ENCODE measurements around the genes FBF1, GALR2, QRICH2 and RHBDF2.

GRCh38 chr17:75940554-75941451 is at the start of gene FBF1:
FBF1 (minus strand) TSS chr17:75941042.
- RRBS: 3% methylated on average over 15 of the region's 68 CpGs

GRCh38 chr17:75979713-75980127 is 680 bp downstream of the TEN1 start:
- RRBS: under 1% methylated on average over 5 of the region's 19 CpGs

- RRBS: 3% methylated on average over 27 of the region's 57 CpGs
Measured at GRCh38 chr17:76074434-76074933, at the start of gene GALR2. GALR2 (plus strand) TSS chr17:76074781.

- RRBS: no CpG with 5 or more reads among the region's 14 CpGs
Measured at GRCh38 chr17:76079357-76079959, 476 bp downstream of the ZACN start.

DNA sequence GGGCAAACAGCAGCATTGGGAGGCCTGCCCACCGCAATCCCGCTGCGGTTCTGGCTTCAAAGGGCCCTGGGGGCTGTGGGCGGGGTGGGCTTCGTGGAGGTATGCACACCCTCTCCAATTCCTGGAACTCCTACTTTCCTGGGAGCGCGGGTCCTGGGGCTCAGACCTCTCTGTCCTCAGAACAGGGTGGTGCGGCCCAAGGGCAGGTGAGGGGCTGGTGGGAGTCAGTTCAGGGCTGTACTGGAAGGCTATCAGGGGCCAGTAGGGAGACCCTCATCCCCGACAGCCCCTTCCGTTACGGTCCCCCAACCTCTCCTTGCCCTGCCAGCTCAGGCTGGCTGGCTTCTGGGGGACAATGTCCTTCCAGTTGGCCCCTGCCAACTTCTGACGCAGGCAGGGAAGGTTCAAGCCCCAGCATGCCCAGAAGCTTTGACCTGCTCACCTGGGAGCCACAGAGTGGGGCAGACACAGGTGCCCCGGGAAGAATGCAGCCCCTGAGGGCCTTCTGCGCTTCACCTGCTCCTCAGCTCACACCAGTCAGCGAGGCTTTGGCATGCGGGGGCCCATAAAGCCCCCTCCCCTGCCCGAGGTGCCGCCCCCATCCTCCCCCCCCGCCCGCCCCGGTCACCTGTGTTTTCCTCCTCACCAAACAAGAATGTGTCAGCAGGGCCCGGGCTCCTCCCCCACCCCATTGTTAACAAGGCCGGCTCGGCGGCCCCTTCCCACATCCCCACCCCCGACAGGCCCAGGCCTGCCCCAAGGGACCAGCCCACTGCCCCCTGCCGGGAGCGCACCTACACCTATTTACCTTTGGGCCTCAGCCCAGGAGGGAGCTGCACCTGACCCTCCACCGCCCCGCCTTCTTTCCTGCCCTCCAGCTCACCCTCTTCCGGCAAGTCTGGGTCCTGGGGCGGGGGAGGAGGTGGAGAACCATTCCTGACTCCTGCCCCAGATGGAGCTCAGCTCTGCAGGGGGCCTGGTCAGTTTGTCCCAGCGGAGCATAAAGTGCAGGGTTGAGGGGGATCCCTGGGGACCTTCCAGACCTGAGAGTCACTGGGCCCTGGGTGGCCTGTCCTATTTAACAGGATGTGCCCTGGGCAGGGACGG is 8.7 kb downstream of the FOXJ1 start:
- RRBS: no CpG with 5 or more reads among the region's 34 CpGs

DNA sequence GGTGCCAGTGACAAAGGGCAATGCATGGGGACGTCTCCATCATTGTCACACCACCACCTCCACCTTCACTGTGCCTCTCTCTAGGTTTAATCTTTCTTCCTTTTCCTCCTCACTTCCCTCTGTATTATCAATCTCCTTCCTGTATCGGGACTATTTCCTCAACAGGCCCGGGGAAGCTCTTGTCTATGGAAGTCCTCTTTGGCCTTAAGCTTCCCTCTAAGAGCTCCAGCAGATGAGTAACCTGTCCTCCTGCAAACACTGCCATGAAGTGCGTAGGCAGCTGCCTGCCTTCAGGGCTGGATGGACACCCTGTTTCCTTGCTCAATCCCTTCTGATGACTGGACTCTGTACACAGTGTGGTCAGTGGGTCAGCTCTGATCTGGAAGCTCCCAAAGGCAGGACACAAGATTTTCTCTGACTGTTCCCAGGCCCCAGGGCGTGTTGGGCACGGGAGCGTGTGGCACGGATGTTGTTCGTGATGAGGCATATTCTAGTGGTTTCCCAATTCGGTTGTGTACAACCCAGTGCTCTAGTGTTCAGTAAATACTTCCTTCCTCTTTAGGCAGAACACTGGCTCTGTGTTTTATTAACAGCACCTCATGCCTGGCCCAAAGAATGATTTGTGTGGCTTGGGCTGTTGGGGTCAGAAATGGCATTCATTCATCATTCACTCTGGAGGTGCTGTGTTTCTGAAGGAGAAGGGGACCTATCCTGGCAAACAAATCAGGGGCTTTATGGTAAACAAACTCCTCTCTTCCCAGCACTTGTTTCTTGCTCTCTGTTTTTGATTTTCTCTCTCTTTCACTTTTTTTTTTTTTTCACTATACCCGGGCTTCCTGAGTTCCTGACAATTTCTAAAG is 11.8 kb upstream of the RNF157 start:
- RRBS: no CpG with 5 or more reads among the region's 11 CpGs

- RRBS: no CpG with 5 or more reads among the region's 11 CpGs
Measured at GRCh38 chr17:76271113-76271603, 6.0 kb downstream of the UBALD2 start.

DNA sequence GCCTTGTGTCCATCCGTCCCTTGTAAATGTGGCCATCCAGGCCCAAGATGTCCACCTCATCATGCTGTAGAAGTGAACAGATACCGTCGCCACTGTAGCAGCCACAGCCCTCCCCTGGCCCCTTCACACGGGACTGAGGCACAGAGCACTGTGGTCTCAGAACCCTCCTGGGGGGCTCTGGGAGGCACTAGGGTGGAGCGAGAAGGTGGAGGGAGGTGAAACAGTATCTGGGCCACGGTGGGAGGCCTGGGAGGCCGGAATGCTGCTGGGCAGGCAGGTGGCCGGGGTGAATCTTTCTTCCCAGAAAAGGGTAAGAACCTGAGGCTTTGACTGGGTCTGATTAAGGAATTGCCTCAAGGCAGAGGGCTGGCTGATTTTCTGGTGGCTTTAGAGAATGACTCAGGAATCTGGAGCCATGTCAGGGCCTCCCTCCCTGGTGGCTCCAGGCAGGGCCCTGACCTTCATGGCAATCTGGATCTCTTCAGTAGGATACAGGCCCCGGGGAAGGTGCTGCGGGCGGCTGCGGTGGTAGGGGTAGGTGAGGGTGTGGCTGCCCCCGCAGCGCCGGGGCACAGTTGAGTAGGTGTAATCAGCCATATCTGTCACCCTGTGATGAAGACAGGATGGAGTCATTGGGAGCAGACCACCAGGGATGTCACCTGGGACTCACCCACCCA is 11.7 kb downstream of the UBALD2 start:
- RRBS: 70% methylated on average over 7 of the region's 15 CpGs

DNA sequence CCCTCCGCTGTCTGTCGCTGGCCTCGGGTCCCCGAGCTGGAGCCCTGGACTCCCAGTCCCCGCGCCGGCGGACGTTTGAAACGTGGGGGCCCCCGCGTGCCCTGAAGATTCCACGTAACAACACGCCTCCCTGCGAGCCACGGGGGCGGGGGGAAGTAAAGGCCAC is at the start of gene QRICH2:
Gene QRICH2 (minus strand): TSS at position 77 of the 166 bp plus-strand sequence.
- RRBS: 99% methylated on average over 5 of the region's 17 CpGs

DNA sequence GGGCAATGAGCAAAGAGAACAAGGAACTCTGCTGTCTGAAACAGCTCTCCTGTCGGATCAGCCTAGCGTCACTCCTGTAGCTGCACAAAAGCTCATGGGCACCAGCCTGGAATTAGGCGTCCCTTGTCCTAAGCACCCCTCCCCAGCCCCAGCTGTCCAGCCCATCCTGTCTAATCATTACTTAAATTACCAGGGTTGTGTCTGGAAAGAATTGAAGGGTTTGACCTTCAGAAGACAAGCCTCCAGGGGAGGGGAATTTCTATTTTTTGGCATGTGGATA is 8.9 kb upstream of the SPHK1 start:
- RRBS: no CpG with 5 or more reads among the region's 3 CpGs

DNA sequence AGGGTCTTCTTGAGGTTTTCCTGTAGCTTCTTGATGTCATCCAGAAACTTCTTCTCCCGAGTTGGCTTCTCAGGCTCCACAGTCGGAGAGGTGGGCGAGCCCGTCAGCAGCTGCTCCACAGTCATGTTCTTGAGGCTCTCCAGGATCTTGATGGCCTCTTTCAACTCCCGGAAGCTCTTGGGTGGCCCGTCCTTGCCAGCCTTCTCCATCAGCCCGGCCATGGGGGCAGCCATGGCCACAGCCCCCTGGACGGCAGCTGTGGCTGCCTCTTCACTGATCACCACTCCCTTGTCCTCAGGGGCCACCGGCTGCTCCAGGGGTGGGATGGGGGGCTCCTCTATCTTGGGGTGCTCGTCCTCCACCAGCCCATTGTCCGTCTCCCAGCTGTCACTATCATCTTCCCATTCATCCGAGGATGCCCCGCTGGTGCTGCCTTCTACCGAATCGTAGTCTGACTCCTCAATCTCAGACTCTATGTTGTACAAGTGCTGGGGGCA is 12.0 kb downstream of the SPHK1 start:
- RRBS: 71% methylated on average over 2 of the region's 15 CpGs

GRCh38 chr17:76491815-76492910 is 9.1 kb downstream of the RHBDF2 start:
- RRBS: no CpG with 5 or more reads among the region's 19 CpGs

- RRBS: 1% methylated on average over 37 of the region's 79 CpGs
Measured at GRCh38 chr17:76500885-76501750, at the start of gene RHBDF2. RHBDF2 (minus strand) TSS chr17:76501423.

GRCh38 chr17:76519357-76519823 is 18.1 kb downstream of the CYGB start:
- RRBS: no CpG with 5 or more reads among the region's 9 CpGs

GRCh38 chr17:76529273-76529695 is 8.2 kb downstream of the CYGB start:
- RRBS: no CpG with 5 or more reads among the region's 9 CpGs

- RRBS: no CpG with 5 or more reads among the region's 5 CpGs
Measured at GRCh38 chr17:76657961-76658513, 14.5 kb upstream of the ST6GALNAC1 start.

DNA sequence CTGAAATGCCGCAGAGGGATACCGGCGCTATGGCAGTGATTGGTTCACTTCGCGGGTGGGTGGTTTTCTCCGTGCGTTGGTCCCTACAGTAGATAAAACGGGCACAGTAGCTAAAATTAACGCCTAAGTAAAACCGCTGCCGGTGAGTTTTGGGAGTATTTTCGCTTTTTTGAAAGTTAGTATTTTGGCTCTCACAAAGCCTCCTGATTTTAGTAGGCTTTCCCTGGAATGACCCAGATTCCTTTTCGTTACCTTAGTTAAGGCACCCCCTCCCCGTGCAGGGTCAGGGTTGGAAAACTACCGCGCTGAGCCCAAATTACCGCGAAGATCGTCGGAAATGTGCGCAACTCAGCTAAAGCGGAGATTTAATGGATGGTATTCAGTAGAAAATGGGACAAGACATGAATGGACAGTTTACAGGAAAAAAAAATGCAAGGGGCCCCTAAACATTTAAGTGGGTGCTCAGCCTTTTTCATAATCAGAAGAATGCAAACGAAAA is 28.4 kb upstream of the ST6GALNAC1 start:
- RRBS: no CpG with 5 or more reads among the region's 23 CpGs

DNA sequence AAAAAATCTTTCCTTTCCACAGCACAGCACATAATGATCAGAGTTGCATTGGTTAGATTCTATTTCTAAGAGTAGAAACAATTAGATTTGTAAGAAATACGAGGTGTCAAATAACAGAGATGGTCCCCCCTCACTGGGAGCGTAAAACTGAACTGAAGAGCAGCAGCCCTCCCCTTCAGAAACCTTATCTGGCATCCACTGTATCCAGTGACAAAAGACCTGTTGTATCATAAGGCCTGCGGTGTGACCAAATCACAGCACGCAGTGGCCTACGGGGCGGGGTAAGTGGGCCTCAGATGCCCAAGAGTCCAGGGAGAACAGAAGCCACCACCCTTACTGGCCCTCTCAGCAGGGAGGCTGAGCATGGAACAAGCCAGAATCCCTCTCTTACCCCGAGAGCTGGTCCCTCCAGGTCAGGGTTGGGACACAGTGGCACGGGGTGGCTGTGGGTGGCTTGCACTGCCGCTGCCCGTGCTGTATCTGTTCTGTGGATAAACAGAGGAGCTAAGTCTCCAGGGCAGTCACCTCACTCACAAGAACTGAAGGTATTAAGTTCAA is 5.5 kb downstream of the JMJD6 start:
- RRBS: no CpG with 5 or more reads among the region's 10 CpGs

- RRBS: 2% methylated on average over 7 of the region's 20 CpGs
Measured at GRCh38 chr17:76726994-76727140, 228 bp downstream of the METTL23 start.

DNA sequence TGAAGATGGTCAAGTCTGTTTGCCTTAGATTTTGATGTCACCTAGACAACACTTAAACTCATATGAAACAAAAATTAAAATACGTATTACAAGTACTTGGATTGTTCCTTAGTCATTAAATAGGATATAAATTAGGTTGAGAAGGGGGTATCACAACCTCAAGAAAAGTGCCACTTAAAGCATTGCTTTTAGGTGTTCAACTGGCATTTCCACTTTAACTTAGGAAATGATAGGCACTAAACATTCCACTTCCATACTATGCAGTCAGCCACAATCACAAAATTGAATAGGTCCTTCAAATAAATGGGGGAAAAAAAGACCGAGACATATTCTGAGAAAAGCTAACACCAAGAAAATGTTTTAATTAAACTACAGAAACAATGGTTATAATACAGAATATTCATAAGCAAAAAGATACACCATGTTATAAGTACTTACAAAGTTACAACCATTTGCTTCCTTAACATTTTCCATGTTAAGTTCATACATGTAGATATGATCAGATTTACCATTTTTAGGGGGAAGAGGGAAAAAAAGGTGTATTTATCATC is 3.3 kb downstream of the SRSF2 start:
- RRBS: no CpG with 5 or more reads among the region's 2 CpGs